Hematopoietic multipotent progenitor cell (in vitro differentiated cells): ENCODE measurements around a stretch of chr5.

DNA sequence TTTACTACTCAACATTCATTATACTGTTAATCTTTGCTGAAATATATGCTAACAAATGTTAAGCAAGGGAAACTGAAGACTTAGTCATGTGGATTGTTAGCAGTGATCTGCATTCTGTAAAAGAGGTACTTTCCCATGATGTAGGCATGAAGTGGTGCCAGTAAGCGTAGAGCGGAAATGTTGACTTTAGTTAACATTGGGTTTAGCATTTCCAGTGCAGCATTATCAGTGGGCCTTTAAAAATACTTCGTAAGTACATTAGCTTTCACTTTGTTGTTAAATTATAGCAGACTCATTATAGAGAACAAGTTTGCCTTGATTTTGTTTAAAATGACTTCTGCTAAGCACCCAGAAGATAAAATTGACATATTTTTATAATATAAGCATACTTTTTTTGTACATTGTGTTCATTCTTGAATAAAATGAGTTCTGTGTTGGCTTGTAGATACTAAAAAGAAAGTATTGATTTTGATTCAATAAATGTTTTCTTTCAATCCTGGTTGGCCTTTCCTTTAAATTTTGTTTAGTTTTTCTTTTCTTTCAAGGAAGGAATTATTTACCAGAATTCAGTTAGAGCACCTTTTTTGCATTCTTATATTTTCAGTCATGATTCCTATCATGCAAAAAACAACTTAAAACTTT is 130.4 kb downstream of the CDC42SE2 start:
- CAGE, long polyA plus RNA: no peak

- CAGE, long polyA plus RNA: no peak
Observed at GRCh38 chr5:131498260-131499172, 136.5 kb downstream of the RAPGEF6 start.

DNA sequence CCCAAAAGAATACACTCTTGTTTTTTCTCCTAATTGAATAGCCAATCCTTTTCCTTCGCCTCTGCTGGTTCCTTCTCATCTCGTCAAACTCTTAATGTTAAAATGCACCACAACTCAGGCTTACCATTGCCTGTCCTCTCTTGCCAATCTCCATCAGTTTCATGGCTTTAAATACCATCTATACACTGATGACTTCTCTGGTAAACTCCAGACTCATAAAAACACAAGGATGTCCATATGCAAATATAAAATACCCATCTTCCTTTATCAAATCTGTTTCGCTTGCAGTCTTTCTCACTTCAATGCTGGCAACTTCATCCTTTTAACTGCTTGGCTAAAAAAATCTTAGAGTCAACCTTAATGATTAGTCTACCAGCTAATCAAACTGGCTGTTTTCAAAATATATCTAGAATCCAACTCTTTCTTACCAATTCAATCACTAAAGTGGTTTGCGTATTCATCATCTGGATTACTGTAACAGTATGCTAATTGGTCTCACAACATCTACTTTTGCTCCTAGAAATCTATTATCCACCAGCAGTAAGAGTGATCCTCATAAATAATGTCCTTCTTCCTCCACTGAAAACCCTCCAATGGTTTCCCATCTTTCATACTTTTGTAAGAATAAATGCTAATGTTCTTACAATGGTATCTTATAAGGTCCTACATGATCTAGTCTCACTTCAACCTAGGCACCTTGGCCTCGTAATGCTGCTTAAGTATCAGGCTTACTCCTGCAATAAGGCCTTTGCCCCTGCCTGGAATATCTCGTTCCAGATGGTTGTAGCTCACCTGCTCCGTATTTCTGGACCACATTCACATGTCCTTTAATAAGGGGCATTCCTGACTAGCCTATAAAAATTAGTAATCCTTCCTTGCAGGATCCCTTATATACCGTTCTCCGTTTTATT is 68.0 kb upstream of the RAPGEF6 start:
- CAGE, long polyA plus RNA: no peak

GRCh38 chr5:131714548-131715047 is 79.6 kb upstream of the RAPGEF6 start:
- CAGE, long polyA plus RNA: no peak

GRCh38 chr5:131746972-131747657 is 49.7 kb downstream of the FNIP1 start:
- CAGE, long polyA plus RNA: start-site peak on the plus strand at chr5:131747493-131747528, 46 reads

DNA sequence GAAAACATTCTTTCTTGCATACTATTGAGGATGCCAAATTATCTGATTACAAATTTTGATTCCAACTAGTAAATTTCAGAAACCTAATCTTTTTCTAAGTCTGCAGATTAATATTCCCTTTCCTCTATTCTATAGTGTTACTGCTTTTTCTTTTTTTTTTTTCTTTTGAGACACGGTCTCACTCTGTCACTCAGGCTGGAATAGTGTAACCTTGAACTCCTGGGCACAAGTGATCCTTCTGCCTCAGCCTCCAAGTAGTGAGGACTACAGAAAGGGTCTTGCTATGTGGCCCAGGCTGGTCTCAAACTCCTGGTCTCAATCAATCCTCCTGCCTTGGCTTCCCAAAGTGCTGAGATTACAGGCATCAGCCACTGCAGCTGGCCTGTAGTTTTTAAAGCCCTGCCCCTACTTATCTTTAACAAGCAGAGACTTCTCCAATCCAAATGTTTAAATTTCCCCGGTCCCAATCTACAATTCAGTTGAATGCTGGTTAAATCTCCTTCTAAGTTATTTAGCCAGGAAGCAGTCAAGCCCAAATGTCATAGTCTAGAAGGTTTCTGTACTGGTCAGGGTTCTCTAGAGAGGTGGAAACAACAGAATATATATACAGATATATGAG is 30.7 kb downstream of the FNIP1 start:
- CAGE, long polyA plus RNA: no peak

DNA sequence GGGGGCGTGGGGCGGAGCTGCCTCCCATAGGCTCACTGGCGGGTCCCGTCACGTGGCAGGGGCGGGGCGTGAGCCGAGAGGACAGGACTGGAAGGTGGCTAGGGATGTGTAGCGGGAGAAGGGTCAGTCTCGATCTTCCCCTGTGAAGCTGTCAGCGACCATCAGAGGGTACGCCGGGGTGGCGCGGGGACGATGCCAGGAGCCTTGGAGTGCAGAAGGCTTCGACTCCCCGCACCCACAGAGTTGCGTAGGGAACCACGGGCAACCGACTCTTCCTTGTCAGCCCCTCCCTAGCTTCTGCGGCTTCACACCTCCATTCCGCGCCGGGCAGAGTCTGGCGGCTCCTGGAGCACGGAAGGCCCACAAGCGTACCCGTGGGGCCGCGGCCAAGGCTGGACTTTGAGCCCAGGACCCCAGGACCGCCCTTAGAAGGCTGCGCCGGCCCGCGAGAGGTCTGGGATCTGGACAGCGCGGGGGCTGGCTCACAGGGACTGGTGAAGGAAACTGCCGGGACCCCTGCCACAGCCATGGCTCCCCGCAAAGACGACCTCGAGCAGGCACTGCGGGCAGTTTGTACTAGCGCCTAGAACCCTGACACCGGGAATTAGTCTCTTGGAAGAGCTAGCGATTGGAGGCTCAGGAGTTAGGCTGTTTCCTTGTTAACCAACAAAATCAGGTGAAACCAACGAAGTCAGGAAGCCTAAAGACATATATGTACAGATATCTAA is 485 bp upstream of the FNIP1 start:
- CAGE, long polyA plus RNA: no peak

GRCh38 chr5:132260671-132261205 is 3.2 kb downstream of the PDLIM4 start:
- CAGE, long polyA plus RNA: no peak

DNA sequence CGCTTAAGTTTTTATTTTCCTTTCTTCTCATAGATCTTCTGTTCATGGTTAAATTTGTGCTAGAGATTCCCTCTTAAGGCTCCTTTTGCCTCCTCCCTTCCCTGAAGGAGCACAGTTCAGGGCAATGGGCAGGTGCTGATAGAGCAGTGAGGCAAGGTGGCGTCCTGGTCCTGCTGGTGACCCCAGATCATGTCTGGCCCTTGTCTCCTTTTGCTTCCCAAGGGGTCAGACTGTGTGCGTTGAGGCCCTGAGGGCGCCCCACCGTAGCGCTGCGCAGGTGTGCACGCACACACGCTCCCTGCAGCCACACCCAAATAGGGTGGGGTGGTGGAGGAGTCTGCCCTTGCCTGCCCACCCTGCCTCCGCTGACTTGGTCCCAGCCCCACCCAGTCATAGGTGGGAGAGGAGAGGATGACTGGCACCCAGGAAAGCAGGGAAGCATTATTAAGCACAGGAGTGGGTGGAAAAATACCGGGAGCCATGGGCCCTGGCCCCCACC is 16.5 kb downstream of the PDLIM4 start:
- CAGE, long polyA plus RNA: no peak

GRCh38 chr5:132390464-132391207 is 21.1 kb downstream of the SLC22A5 start:
- CAGE, long polyA plus RNA: no peak

GRCh38 chr5:132411539-132411689 is 41.9 kb downstream of the SLC22A5 start:
- CAGE, long polyA plus RNA: no peak

GRCh38 chr5:132423204-132423817 is 53.8 kb downstream of the SLC22A5 start:
- CAGE, long polyA plus RNA: no peak

DNA sequence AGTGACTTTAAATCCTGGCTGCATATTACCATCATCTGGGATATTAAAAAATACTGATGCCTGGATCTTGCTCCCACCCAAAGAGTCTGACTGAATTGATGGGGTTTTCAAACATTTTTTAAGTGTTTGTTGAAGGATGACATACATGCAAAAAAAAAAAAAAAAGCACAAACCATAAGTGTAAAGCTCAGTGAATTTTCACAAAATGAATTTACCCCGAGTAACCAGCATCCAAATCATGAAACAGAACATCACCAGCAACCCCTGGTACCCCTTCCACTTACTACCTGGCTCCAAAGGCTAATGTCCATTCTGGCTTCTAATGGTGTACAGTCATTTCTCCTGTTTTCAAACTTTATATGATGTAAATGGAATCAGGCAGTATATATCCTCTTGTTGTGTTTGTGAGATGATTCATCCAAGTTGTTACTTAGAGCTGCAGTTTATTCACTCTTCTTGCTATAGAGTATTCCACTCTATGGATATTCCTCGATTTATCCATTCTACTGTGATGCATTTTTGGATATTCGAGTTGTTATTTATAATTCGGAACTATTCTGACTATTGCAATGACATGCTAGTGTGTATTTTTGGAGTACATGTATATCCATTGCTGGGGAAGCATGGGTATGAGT is 32.5 kb downstream of the IRF1 start:
- CAGE, long polyA plus RNA: no peak

GRCh38 chr5:132474145-132475219 is 16.1 kb downstream of the IRF1 start:
- CAGE, long polyA plus RNA: no peak

- CAGE, long polyA plus RNA: no peak
Observed at GRCh38 chr5:132484109-132485026, 6.2 kb downstream of the IRF1 start.

GRCh38 chr5:132486189-132486813 is 4.3 kb downstream of the IRF1 start:
- CAGE, long polyA plus RNA: no peak

GRCh38 chr5:132488948-132489150 is 1.7 kb downstream of the IRF1 start:
- CAGE, long polyA plus RNA: no peak

- CAGE, long polyA plus RNA: no peak
Observed at GRCh38 chr5:132489347-132489855, 1.2 kb downstream of the IRF1 start.

DNA sequence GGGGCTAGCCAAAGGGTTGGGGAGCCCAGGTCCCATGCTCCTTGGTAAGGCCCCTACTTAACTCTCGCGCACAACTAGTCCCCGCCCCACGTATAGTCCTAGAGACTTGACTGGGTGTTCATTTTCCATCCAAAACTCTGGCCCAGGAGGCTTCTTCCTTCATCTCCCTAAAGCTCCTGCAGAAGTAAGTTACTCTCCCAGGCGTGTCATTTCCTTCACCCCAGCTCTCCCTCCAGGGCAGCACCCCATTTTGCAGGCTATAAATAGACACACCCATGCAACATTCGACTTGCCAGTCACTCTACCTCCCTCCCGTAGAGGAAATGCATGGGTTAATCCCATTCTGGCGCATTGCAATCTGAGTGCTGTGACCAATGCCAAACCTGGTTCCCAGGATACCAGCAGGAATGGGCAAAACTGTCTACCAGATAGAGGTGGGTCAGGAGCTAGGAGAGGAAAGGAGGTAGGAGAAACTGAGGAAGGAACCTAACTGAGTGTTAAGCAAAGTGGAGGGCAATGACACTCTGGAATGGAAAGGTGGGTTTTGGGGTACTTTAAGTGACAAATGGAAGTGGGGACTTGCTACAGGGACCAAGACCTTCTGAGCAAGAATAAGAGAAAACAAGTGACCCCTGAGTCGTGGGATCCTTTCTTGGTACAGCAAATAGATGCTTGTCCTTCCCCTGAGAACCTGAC is 1.5 kb upstream of the IRF1 start:
- CAGE, long polyA plus RNA: no peak

DNA sequence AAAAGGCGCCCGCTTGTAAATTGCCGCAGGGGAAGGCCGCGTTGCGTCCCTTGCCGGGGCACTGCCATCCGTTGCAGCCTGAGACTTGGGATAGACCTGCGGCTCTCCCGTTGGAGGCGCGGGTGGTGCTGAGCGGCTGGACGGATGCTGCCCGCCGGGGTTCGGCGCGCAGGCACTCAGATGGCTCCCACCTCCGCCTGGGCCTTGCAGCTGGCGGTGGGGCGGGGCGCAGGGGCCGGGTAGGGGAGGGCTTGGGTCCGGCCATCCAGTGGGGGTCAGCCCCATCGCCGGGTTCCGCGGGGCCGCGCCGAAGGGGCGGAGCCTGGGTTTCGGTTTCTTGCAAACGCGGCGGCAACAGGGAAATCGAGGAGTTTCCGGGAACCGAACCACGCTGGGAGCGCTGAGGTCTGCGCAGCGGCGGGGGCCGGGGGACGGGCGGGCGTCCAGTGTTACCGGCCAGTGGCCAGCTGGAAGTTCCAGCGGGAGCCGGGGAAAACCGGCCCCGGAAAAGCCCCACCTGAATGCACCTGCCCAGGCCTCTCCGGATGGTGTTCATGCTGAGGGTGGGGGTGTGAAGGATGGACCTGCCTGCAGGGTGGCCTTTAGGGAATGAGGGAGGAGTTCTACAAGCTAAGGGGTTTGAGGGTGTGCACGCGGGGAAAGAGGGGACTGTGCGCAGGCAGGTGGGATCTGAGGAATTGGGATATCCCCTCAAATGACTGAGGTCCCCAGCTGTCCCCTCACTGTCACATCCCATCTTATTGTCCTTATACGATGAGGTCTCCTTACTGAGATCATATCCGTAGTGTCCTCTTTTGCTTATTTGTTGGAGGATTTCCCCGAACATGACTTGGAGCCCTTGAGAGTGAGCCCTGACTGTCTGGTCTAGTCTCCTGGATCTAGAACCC is 6.4 kb upstream of the IRF1 start:
- CAGE, long polyA plus RNA: no peak